Hair follicle dermal papilla cell (primary cell): ENCODE data around the genes MYO5C and DNAAF4.

GRCh38 chr15:52257555-52258268, 37.9 kb downstream of the MYO5C start:
- CAGE, long polyA plus RNA, result no peak

DNA sequence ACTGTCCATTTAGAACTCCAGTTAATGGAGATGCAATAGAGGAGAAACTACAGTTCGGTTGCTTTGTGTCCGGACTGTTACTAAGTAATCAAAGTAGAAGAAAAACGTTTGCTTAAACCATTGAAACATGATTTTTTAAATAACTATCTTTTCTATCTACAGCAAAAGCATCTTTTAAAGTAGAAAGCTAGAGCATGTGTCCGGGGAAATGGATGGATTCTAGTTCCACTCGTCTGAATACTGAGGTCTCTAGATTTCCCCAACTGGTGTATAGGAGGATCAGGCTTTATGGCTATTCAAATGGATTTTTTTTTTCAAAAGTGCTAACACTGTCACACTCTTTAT, 1.2 kb downstream of the MYO5C start:
- CAGE, long polyA plus RNA, result no peak

DNA sequence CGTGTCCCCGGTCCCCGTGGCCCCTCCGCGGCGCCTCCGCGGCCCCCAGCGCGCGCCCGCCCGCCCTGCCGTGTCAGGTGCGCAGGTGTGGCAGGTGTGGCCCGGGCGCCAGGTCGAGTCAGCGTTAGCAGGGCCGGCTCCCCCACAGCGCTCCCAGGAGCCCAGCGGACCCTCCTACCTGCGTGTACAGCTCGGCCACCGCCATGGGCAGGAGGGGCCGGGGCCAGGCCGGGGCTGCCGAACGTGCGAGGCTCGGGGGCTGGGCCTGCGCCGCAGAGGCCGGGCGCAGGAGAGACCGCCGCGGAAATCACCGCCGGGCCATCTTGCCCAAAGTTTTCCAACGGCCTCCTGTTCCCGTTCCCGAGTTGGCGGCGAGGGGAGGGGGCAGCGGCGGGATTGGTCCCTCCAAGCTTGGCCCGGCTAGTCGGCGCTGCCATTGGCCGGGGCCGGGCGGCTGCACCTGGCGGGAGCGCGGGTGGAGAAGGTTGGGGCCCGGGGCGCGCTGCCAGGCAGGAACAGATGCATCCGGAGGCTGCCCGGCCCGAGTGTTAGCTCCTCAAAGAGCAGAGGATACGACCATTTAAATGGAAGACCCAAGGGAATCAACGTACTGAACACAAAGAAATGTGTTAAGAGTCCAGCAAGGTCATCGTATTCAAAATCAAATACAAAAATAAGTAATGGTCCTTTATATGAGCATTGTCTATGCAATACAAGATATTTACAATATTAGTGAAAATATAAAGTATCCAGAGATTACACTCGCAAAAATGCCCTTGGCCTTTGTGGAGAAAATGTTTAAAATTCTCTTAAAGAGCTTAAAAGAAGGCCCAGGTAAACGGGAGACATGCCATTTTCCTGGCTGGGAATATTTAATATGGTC, at the start of gene MYO5C:
Gene MYO5C (minus strand): TSS at position 373 of the 883 bp plus-strand sequence.
- CAGE, long polyA plus RNA, result no peak

DNA sequence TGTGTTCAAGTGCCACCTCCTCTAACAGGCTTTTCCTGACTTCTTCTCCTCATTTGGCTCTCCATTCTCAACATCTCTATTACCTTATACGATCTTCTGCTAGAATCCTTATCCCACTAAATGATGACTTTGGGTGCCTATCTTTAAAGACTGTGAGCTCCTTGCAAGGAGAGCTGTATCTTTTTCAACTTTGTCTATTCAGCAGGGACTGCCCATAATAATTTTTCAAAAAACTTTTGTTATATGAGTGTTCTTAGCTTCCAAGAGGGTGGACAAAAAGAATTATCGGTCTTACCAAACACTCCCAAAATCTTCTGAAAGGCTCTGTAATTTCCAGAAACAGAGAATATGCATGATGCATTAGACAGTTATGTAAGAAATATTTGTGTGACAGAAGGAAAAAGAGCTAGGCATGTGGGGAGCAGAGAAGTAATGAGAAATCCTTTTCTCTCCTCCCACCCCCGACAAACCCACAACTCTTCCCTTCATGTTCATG, 87.0 kb downstream of the MYO5A start:
- CAGE, long polyA plus RNA, result no peak

GRCh38 chr15:52682769-52683206, 3.6 kb upstream of the ATOSA start:
- CAGE, long polyA plus RNA, result no peak

DNA sequence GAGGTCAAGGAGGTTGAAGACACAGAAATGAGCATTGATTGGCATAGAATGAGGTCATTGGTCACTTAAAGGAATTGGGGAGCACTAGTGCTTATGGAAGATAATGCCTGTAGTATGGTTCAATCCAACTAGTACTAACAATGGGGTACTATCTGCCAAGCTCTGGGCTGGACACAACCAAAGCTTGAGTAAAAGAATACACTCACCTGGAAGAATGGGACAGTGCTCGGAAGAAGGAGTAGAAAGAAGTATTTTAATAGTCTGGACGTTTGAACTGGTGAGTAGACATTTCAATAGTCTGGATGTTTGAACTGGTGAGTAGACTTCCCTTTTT, 40.2 kb upstream of the ATOSA start:
- CAGE, long polyA plus RNA, result no peak

GRCh38 chr15:52784584-52785325, 5.4 kb downstream of the ONECUT1 start:
- CAGE, long polyA plus RNA, result no peak

GRCh38 chr15:52786479-52787571, 3.3 kb downstream of the ONECUT1 start:
- CAGE, long polyA plus RNA, result no peak

GRCh38 chr15:52799842-52800350, 9.8 kb upstream of the ONECUT1 start:
- CAGE, long polyA plus RNA, result no peak

- CAGE, long polyA plus RNA, result no peak
Observed at GRCh38 chr15:53032771-53033252, 242.7 kb upstream of the ONECUT1 start.

DNA sequence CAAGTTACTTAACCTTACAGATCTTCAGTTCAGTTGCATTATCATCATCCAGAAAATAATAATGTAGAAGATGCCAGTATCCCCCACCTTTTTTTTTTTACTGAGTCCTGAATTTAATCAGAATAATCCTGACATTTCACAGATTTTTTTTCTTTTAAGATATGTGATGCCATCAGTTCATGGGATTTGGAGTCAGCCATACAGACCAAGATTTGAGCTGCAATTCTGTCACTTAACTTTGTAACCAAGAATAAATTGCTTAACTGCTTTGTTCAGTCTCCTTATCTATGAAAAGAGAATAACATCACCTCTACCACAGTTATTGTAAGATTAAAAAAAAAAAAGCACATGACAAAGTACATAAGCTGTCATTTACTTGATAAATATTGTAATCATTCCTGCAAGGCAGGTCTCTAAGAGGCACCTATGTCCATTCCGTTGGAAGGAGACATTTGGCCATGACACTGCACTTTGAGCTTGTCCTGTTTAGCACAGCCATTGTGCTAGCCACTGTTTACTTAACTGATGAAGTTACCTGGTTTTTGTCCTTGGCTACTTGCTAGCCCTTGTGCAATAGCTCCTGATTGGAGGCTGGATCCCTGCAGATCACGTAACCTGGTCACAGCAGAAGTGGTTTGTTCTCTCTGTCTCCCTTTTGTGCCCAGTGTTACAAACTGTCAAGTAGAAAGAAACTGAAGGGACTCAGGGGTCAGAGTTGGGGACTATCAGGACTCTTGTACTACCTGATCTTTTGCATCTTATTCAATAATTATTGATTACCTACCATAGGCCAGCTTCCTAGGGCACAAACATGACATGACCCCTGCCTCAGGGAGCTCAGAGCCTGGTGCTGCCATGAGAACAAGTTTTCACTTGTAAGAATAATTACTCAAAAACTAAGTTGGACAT, 306.0 kb downstream of the WDR72 start:
- CAGE, long polyA plus RNA, result no peak

GRCh38 chr15:55250936-55251560, 38.6 kb downstream of the RAB27A start:
- CAGE, long polyA plus RNA, result no peak

- CAGE, long polyA plus RNA, result no peak
Observed at GRCh38 chr15:55258617-55259311, 30.8 kb downstream of the RAB27A start.

DNA sequence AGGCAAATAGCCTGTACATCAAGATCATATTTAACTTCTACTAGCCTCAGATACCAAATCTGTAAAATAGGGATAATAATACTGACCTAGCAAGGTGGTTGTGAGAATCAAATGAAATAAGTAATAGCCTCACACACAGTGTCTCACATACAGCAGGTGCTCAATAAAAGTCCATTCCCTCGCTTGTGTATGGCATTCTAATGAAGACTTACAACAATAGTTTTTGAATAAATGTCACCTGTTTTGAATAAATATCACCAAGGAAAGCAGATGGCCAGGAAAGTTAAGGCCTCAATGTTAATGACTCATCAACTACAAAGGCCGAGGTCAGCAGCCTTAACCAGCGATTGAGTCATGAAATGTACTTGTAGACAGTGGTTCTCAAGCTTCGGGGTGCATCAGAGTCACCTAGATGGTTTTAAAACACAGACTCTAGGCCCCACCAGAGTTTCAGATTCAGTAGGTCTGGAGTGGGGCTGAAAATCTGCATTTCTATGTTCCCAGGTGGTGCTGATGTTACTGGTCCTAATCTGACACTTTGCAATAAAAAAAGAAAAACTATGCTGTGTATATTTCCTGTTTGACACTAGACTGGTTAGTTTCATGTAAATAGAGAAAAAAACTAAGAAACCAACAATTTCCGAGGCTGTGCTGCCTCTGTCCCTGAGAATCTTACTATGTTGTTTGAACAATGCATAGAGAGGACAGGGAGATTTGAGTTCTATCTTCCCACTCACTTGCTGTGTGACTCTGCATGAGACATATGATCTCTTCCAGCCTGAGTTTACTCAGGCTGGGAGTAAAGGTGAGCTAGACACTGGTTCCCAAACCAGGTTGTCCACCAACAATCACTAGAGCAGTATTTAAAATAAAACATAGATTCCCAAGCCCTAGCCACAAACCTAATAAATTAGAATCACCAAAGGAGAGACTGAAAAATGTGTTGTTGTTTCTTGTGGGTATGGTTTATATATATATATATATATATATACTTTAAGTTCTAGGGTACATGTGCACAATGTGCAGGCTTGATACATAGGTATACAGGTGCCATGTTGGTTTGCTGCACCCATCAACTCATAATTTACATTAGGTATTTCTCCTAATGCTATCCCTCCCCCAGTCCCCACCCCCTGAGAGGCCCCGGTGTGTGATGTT, 9.7 kb downstream of the RAB27A start:
- CAGE, long polyA plus RNA, result no peak

DNA sequence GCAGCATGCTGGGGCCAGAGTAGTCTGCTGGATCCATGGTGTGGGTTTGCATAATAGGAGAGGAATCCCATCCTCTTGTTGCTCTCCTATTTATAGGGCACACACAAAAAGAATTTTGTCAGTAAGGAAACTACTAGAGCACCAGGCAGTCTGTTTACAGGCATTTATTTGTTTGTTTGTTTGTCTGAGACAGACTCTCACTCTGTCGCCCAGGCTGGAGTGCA, at the start of gene DNAAF4:
Gene DNAAF4 (minus strand): TSS at position 64 of the 224 bp plus-strand sequence.
- CAGE, long polyA plus RNA, result no peak

GRCh38 chr15:55526577-55526776, 18.4 kb upstream of the DNAAF4 start:
- CAGE, long polyA plus RNA, result no peak

DNA sequence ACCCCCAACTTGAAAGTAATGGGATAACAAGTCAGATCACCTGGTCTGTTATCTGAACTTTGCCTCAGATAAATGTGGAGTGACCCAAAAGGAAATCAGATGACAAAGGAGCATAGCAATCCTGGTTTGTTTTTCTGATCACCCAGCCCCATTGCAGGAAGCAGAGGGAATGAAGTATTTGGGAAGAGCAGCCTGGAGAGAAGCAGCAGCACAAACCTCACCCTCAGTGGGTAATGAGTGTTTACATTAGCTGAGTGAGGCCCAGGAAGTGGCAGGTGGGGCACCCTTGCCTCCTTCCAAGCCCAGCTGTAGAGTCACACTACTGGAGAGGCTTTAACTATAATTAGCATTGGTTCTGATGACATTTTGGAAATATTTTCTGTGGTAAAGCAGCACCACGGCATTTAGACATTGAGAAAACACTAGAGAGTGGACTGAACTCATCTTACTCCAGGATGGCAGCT, 48.9 kb upstream of the PRTG start:
- CAGE, long polyA plus RNA, result no peak

DNA sequence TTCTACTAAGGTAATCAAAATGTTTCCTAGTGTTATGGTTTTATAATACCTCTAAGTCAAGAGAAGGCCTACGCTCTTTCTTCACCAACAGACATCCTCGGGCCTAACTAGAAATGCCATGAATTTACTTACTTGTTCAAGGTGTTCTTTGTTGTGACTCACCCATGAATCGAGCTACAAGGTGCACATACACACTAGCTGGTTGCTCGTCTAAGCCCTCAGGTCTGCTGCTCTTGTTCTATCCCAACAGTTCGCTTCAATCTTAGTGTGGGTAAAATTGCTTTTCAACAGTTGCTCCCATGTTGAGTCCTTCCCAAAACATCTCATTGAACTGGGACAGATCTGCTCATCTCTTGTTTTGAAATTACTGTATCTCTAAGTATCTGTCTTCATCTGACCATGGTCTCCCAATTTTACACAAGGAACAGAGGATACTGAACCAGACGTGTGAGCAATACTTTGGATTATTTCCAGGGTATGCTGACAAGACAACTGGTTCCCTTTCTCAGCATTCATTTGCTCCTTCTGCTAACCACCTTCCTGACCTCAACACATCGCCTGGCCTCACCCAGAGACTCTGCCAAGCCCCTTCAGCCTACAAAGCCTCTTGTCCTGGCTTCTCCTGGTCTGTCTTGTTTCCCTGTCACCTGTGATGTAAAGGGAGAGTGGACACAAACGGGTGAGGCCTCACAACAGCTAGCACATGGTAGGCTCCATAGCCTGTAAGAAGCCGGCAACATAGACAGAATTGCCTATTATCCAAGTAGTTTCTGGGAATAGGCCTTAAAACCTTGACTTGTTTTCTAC, 84.2 kb downstream of the NEDD4 start:
- CAGE, long polyA plus RNA, result no peak

- CAGE, long polyA plus RNA, result no peak
Observed at GRCh38 chr15:55991812-55992867, 1.3 kb downstream of the NEDD4 start.

GRCh38 chr15:56019181-56019388, 25.7 kb upstream of the NEDD4 start:
- CAGE, long polyA plus RNA, result no peak